Lower leg skin (tissue), 2 donors: ENCODE measurements around a stretch of chr15.

GRCh38 chr15:85023376-85024395 lies 42.0 kb downstream of the PDE8A start:
- PRO-cap = no peak
- RAMPAGE, long total RNA, 2 experiments = no peak in any of the 2 experiments

- PRO-cap = no peak
- RAMPAGE, long total RNA, 2 experiments = no peak in any of the 2 experiments
These were observed 42.9 kb downstream of the PDE8A start for GRCh38 chr15:85024466-85025106.

DNA sequence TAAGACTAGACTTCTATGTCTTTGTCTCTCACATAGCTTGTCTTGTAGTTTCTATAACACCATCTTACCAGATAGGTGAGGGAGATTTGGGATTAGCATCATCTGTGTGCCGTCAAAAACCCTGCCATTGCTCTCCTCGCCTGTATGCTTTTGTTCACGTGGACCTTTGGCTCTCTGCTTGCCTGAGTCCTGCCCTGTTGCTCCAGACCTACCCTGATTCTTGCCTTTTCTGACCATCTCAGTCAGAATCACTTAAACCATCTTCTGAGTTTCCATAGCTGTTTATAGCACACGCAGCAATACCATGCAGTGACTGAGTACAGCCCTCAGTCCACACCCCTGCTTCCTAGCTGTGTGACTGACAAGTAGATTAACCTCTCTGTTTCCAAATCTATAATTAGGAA lies 49.6 kb downstream of the PDE8A start:
- PRO-cap = no peak
- RAMPAGE, long total RNA, 2 experiments = no peak in any of the 2 experiments

DNA sequence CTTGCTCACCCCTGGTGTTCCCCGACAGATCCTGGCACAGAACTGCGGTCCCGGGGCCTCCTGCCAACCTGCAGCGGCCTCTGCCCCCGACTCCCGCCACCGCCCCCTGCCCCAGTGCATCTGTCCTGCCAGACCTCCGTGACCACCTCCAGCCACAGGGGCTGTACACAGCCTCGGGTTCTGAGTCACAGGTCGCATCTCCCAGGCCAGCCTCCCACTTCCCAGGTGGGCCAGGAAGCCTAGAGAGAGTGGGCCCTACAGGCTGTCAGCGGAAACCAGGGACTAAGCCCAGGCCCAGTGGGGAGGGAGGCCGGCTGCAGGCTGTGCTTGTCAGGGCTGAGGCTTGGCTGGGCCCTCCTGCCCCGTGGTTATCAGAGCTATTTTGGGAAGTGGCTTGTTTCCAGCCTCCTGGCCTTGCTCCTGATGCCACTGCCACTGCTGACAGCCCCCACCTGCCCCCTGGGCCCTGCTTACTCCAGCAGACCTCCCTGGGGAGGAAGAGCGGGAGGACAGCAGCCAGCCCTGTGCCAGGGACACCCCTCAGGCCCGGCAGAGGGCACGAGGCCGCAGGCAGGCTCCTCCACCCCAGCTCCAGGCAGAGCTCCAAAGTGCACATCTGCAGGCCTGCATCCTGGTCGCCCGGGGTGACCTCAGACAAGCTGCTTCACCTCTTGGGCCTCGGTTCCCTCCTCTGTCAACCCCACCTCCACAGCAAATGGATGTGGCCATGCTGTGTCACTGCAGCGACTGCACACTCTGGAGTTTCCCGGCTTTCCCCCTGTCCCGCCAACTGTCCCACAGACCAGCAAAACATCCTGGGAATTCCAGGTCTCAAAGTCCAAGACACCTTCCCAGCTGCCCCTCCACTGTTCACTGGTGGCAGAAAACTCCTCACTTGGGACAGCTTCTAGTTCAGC lies 124.1 kb upstream of the AKAP13 start:
- PRO-cap = no peak
- RAMPAGE, long total RNA, 2 experiments = no peak in any of the 2 experiments

GRCh38 chr15:85318119-85318581 lies 62.3 kb upstream of the AKAP13 start:
- PRO-cap = no peak
- RAMPAGE, long total RNA, 2 experiments = no peak in any of the 2 experiments

GRCh38 chr15:85388082-85388372 lies 7.6 kb downstream of the AKAP13 start:
- PRO-cap = no peak
- RAMPAGE, long total RNA, 2 experiments = no peak in any of the 2 experiments

DNA sequence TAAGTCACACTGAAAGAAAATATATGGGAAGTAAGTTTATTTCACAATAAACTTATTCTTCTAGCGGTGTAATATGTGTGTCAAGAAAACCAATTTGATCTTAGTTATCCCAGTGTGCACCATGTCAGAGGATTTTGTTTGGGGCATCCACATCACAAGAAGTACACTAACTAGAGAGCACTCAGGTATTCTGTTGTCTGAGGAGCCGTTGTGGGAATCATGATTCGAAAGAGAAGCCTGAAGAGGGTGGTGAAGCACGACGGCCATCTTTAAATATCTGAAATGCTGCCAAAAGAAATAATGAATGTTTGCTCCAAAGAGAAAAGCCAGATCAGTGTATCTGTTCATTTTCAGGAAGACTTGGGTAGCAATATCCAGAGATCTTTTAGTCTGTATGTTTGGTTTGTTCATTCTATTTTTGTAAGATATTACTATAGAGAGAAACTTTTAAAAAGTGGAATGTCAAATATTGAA lies 180.7 kb downstream of the KLHL25 start:
- PRO-cap = no peak
- RAMPAGE, long total RNA, 2 experiments = no peak in any of the 2 experiments

DNA sequence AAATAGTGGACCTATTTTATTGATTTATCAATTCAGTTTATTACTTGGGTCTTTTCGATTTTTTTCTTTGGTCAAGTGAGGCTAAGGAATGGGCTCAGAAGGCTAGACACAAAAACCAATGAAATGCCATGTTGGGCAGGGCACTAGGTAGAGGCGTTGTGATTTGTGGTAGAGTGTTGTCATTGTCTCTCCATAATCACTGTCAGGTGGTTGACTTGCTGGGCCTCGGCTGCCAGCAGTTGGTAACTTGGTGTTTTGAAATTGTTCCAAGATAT lies 173.7 kb downstream of the KLHL25 start:
- PRO-cap = unidirectional peak, minus-strand start at position 160 of the sequence
- RAMPAGE, long total RNA, 2 experiments = no peak in any of the 2 experiments

DNA sequence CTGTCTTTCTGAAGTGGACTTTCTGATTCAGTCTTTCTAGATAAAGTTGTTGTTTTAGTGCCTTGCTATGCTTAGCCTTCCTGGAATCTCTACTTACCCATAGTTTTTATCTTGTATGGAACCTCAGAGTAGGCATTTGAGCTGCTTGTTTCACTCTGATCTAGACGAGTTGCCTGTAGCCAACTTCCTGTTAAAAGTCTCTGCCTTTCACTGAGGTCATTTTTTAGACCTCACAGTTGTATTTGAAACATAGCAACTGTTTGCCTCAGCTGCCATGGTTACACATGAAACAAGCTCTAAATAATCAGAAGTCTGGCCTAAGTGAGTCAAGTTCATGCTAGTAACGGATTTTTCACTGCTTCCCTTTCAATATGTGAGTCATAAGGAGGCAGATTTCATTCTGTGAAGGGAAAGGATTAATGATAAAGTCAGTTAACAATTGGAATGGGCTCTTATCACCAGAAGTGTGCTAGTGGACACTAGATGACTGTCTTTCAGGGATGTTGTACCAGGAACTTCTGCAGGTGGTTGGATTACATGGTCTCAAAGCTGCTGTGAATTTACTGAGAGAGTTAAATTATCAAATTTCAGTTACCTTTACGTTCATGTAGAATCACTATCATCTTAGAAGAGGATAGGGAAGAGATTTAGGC lies 126.7 kb downstream of the KLHL25 start:
- PRO-cap = unidirectional peak, minus-strand start at position 162 of the sequence; unidirectional peak, minus-strand start at position 212 of the sequence
- RAMPAGE, long total RNA, 2 experiments = no peak in any of the 2 experiments

DNA sequence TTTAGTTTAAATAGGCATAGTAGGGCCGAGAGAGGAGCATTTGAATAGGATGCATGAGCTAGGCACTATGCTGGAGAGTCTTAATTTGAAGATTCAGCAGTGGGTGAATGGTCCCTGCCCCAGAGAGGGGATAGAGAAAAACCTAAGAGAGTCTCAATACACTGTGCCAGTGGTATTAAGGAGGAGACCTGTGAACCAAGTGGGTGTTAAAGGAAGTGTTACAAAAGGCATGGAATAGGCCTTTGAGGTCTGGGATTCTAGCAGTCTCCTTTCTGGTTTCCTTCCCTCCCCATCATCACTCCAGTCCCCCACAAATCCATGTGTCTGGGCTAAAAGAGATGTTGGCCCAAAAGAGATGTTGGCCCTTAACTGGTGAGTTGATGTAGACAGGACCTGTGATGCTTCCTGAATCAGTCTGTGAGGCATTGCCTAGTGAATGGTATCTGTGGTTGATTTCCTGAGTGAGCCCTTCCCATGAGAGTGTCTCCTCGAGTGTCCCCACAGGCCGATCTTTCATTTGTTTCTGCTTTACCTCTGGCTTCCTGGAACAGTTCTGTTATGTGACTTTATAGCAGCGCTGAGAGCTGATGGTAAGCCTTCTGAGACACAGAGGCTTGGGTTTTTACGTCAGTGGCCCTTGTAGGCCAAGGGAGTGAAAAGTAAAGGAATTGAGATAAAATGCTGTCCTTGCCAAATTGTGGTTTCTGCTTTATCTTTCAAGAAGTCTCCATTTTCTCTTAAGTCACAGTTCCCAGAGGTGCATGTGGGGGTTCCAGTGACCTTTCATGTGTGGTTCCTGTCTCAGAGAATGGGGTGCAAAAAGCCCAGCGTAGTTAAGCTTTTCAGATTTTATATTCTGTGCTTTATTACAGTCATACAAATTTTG lies 87.8 kb downstream of the KLHL25 start:
- PRO-cap = no peak
- RAMPAGE, long total RNA, 2 experiments = no peak in any of the 2 experiments

DNA sequence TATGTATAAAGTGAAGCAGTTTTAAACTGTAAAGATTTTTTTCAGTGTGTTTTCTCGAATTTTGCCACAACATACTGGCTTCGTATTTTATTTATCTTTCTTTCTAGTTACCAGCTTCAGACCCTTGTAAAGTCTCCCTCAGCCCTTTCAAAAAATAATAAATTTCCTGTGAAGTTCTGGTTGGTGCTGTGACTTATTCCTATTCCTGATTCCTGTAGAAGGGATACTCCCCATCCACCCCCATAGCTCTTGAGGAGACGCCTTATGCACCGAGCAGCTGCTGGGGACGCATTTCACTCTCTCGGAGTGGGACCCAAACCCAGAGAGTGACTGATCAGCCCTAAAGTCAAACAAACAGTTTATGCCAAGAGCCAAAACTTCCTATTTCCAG lies 45.5 kb downstream of the KLHL25 start:
- PRO-cap = no peak
- RAMPAGE, long total RNA, 2 experiments = no peak in any of the 2 experiments

GRCh38 chr15:85794977-85795408 lies 268 bp upstream of the KLHL25 start:
- PRO-cap = no peak
- RAMPAGE, long total RNA, 2 experiments = no peak in any of the 2 experiments

DNA sequence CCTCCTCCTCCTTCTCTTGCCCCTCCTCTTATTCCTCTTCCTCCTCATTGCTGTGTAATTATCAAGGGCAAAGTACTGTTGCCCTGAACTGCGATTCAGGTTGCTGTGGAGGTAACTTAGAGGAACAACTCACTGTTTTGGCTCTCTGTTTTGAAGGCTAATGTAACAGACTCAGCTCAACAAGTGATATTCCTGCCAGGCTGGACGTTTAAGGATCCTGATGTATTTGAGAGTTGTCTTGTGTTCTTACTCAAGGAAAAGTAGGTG lies 555.6 kb downstream of the AGBL1 start:
- PRO-cap = no peak
- RAMPAGE, long total RNA, 2 experiments = no peak in any of the 2 experiments

DNA sequence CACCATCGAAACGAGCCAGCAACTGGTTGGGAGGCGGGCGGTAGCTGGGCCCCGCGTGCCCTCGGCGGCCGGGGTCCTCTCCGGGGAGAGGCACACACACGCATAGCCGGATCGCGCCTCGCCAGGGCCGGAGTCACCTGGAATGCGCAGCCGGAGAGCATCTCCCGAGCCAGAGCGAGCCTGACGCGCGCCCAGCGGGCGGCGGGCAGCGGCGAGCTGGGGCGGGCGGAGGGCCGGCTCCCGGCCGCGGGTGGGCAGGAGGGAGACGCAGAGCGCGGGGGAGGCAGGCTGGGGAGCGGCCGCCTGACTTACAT lies 988 bp downstream of the NTRK3 start:
- PRO-cap = bidirectional peak, plus-strand start at position 270 of the sequence, minus-strand start at position 139 of the sequence
- RAMPAGE, long total RNA, 2 experiments = no peak in any of the 2 experiments

DNA sequence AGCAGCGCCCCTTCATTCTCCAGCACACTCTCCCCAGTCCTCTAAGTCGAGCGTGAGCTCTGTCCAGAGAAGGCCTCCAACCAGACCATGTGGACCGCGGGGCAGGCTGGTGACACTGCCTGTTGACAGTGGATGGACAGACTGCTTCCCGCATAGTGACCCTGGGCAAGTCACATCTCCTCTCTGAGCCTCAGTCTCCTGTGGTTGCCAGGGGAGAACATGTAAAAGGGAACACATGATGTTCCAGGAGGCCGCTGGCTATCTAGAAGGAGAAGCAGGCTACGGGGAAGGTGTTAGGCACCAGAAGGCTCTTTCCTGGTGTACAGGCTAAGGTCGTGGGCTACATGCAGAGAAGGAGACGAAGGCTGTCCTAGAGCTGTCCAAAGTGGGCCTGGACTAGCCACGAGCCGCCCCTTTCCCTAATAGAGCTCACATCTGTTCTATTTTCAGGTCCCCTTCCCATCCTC lies 11.0 kb downstream of the ISG20 start:
- PRO-cap = no peak
- RAMPAGE, long total RNA, 2 experiments = no peak in any of the 2 experiments

DNA sequence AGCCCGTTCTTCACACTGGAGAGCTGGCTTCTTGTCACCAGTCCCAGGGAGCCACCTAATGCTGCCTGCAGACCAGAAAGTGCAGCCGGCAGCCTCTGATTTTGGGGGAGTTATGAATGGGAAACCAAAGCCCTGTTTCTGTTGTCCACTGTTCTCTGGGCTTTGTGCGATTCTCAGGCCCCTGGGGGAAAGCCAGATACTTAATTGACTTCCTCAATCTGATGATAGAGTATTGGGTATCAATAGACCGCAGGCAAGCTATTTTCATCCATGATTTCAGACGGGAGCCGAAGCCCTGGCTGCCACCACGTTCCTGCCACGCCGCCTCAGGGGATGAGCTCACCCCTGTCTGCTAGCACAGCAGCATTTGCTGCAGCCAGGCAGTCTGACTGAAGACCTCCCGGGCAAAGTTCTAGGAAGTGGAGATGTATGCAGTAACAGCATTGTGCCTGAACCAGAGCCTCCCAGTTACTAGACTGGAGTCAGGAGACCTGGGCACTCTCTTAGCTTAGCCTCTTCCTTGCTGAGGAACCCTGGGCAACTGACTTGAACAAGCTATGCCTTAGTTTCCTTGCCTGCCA lies 69.8 kb downstream of the ISG20 start:
- PRO-cap = no peak
- RAMPAGE, long total RNA, 2 experiments = no peak in any of the 2 experiments

- PRO-cap = no peak
- RAMPAGE, long total RNA, 2 experiments = no peak in any of the 2 experiments
These were observed 64.3 kb upstream of the ACAN start for GRCh38 chr15:88738839-88739385.

DNA sequence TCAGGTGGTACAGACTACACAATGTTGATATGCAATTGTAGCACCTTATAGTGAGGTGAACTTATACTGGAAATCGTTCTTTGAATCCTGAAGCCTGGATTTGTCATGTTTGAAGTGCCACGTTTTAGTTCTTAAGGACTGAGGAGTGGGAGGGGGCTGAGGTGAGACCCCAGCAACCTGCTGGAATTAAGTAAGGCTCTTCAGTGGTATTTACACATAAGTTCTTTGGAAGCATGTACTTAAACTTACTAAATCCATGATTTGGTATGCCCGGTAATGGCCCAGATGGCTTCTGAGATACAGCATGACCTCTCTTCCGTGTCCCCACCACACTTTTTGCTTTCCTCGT lies 7.1 kb downstream of the ABHD2 start:
- PRO-cap = no peak
- RAMPAGE, long total RNA, 2 experiments = no peak in any of the 2 experiments

DNA sequence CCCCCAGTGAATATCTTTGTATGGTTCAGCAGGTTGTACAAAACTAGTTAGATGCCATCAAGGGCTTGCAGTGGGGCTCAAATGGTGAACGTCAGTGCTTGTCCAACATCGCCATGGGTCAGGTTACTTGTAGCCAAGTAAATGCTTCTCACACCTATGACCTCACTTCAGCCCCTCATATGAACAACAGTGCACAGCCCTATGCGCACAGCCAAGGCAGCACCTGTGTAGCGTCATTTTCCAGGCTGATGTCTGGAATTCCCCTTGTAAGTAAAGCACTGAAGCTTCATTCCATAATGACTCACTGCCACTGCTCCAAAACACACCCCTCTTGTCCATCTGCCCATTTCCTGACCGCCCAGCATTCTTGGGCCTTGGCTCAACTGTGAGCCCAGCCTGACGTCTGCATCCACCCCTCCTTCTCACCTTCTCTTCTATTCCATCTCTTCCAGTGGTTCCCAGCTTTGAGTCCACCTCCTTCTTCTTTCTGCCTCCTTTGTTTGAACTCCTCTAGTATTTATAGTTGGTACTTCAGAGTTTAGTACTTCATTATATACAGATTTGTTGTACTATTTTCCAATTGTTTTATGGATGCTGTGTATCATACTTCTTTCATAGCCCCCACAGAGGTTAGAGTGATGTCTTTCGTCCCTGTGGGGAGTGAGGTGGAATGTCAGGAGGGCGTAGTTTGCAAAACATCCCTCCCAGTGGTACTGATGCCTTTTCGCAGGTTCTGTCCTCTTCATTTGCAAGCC lies 13.7 kb downstream of the ABHD2 start:
- PRO-cap = bidirectional peak, plus-strand start at position 382 of the sequence, minus-strand start at position 254 of the sequence
- RAMPAGE, long total RNA, 2 experiments = no peak in any of the 2 experiments

- PRO-cap = no peak
- RAMPAGE, long total RNA, 2 experiments = no peak in any of the 2 experiments
These were observed 23.9 kb downstream of the ABHD2 start for GRCh38 chr15:89111733-89112881.